ENCODE measurements around the genes SPDYE2B and NAPEPLD.

GRCh38 chr7:102306789-102307699 is 20.4 kb downstream of the SH2B2 start:
- PRO-cap: bidirectional peak, plus-strand start at chr7:102307139, minus-strand start at chr7:102306974

DNA sequence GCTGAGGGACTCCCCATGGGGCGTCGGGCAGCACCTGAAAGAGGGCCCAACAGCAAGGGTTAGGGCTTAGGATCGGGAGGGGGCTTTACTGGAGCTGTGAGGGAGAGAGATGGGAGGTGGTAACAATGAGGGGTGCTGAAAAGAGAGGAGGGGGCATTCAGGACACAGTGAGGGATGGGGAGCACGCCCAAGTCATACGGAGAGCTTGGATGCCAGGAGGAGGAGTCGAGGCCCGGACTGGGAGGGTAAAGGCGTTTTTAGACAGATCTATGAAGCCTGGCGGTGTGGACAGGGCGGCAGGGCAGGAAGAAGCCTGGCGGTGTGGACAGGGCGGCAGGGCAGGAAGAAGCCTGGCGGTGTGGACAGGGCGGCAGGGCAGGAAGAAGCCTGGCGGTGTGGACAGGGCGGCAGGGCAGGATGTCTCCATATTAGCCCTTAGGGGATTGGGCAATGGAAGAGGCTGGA is 34.3 kb downstream of the SPDYE6 start:
- PRO-cap: no peak

GRCh38 chr7:102424631-102425191 is 8.7 kb upstream of the ORAI2 start:
- PRO-cap: no peak

DNA sequence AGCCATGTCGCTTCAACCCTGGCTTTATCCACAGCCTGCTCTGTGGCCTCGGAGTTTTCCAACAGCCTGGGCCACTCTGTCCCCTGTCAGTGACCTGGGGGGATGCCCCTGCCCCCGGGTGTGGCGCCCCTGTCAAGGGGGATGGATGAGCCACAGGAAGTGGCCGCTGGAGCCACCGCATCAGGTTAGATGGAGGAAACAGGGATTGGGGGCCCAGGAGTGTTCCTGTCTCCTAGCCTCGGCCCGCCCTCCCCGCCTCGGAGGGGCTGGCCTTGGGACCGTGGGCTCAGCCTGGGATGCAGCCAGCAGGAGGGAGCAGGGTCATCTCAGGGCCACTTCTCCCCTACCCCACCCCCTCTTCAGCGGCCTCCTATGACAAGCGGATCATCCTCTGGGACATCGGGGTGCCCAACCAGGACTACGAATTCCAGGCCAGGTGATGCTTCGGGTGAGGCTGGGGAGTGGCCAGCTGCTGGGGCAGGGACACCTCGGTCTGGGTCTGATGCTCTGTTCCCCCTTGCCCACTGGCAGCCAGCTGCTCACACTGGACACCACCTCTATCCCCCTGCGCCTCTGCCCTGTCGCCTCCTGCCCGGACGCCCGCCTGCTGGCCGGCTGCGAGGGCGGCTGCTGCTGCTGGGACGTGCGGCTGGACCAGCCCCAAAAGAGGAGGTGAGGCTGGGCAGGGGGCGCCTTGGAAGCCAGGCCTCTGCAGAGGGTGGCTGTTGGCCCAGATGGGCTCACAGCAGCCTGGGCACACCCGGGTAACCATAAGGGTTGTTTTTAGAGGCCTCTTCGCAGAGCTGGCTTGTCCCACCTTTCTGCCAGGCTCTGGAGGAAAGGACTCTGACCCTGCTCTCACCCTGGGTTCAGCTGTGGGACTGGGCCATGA is 4.7 kb downstream of the LRWD1 start:
- PRO-cap: no peak

DNA sequence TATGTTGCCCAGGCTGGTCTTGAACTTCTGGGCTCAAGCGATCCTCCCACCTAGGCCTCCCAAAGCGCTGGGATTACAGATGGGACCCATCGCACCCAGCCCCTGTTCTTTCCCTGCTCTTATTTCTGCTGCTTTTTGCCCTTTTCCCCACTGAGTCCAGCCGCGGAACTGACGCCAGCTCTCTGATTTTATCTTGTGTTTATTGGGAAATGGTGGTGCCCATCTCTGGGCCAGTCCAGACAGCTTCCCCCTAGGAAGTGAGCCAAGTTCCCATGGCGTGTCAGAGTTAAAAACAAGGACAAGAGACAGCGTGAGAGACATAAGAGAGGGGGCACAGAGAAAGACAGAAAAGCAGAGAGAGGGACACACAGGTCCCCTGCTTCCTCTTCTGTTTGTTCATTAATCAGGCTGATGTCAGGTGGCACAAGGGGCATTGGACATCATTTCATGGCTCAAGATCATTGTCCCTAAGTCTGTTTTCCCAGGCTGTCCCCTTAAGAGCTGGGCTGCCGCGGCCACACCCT is 11.9 kb downstream of the UPK3BL1 start:
- PRO-cap: no peak

DNA sequence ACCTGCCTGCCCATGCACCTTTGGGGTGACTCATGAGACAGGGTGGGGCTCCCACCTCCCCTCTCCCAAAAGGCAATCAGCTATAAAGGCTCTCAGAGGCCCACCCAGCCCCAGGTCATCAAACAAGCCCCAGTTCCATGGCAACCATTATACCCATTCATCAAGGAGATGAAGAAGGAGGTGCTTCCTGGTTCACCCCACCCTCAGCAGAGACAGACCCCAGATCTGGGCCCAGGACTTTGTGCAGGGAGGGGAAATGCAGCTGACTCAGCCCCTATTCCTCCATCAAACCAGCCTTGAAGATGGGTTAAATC is at the start of gene SPDYE2B:
Gene SPDYE2B (plus strand): TSS at position 200 of the 314 bp plus-strand sequence.
- PRO-cap: no peak

DNA sequence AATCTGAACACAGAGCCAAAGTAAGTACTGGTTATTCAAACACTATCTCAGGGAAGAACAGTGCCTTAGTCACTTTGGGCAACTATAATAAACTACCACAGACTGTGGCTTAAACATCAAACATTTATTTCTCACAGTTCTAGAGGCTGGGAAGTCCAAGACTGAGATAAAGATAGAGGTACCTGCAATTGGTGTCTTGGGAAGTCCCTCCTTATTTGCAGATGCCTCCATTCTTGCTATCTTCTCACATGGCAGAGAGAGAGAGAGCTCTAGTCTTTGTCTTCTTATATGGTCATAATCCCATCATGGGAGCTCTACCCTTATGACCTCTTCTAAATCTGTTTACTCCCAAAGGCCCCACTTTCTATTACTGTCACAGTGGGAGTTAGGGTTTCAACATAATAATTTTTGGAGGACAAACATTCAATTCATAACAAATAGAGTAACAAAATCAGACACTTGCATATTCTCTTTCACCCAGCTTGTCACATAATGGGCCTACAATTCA is 73.5 kb downstream of the FAM185A start:
- PRO-cap: no peak

DNA sequence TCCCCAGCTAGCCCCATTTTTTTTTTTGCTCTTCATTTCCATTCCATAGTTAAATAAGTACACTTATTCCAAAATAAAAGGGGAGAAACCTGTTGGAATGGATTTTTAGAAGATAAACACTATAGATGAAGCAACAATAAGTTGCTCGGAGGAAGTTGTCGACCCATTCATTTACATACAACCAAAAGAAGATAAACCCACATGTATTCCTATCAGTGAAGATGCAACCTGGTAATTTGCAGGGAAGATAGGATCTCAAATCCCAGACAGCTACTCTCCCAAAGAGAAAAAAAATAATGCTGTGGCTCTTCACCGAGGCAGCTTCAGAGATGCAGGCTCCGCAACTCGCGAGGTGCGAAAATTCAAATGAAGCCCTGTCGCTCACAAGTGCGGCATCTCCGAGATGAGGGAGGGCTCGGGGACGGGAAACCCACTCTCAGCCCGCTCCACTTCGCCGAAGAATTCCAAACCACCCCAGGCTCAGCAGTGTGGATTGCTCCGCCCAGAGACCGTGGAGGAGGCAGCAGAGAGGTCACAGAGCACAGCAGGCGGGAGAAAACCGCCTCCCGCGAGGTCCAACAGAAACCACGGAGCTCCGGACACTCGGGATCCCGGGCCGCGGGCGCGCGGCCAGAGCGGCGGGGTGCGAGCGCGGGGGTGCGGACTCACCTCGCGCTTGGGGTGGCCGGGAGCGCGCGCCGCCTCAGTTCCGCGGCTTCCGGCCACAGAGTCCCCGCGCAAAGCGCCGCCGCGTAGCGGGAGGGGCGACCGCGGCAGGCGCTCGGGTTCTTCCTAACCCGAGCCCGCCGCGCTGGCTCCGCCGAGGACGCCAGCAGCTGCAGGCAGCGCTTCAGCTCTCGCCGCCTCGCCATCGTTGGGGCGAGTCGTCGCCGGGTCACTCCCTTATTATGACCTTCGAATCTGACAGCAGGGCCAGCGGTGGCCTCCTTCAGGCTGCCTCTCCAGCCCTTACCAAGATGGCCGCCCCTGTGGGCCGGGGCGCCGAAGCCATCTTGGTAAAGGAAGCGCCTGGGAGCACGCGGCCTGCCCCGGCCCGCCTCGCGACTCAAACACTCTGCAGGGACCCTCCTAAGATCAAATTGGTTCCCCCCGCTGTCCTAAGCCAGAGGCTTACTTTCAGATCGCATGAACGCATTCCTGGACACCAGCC is at the start of gene NAPEPLD:
Gene NAPEPLD (minus strand): TSS at position 490 of the 1,171 bp plus-strand sequence.
- PRO-cap: unidirectional peak, plus-strand start at position 440 of the sequence

GRCh38 chr7:103987363-103987883 is 2.0 kb downstream of the RELN start:
- PRO-cap: no peak

- PRO-cap: no peak
Measured at GRCh38 chr7:103988793-103989470, 526 bp downstream of the RELN start.

DNA sequence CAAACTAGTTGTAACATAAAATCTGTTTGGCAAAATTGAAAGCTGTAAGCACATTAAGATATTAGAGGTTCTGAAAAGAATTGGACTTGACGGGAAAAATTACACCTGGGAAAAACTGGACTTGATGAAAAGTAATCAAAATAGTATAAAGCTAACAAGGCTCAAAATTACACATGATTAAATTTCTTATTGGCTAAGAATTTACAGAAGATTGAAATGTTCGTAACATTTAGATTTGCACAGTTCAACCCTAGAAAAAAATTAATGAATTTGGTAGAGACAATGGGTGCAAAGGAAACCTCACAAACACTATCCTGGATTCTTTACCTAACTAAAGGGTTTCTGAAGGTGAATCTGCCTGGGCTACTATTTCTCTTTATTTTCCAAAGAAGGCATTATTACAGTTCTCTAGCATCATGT is 47.0 kb downstream of the LHFPL3 start:
- PRO-cap: no peak

- PRO-cap: no peak
Measured at GRCh38 chr7:104931127-104931760, 82.8 kb upstream of the KMT2E start.

GRCh38 chr7:104986530-104987125 is 27.4 kb upstream of the KMT2E start:
- PRO-cap: no peak

DNA sequence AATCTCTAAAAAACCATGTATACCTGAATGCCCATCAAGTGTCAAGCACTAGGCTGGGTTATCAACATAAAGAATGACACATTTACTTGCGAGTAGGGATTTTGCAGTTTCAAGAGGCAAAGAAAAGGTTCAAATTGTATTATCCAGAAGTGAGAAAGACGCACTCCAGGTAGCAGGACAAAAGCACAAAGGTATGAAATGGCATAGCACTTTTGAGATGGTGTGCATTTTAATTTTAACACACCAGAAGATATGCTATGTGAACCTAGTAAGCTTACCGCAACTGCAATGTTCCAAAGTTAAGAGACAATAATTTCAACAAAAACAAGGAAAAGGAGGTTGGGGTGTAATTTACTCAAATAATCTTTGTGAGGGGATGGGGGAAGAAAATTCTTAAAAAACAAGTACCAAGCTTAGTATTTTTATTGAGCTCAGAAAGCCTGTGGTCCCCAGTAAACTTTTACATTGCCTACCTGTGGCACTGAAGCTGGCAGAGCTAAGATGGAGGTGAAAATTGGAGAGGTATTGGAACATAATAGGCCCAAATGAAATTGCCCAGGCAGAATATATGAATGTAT is 3.7 kb upstream of the KMT2E start:
- PRO-cap: no peak

DNA sequence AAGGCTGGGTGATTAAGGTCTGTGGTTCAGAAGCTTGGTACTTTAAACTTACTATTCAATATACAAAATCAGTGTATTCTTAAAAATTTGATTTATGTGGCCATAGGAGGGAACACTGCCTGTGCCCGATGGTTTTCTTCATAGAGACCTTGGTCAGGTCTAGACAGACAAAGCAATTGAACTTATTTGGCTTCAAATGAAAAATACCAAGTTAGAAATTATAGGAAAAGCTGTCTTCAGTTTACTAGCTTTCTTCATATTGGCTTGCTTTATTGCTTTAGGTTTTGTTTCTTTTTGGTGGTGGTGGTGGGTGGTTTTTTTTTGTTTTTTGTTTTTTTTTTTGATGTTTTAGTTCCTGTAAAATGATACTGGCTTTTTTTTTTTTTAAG is 3.1 kb downstream of the KMT2E start:
- PRO-cap: no peak

- PRO-cap: no peak
Measured at GRCh38 chr7:105107215-105107893, 93.3 kb downstream of the KMT2E start.

GRCh38 chr7:105269287-105269768 is 119.4 kb downstream of the SRPK2 start:
- PRO-cap: no peak

DNA sequence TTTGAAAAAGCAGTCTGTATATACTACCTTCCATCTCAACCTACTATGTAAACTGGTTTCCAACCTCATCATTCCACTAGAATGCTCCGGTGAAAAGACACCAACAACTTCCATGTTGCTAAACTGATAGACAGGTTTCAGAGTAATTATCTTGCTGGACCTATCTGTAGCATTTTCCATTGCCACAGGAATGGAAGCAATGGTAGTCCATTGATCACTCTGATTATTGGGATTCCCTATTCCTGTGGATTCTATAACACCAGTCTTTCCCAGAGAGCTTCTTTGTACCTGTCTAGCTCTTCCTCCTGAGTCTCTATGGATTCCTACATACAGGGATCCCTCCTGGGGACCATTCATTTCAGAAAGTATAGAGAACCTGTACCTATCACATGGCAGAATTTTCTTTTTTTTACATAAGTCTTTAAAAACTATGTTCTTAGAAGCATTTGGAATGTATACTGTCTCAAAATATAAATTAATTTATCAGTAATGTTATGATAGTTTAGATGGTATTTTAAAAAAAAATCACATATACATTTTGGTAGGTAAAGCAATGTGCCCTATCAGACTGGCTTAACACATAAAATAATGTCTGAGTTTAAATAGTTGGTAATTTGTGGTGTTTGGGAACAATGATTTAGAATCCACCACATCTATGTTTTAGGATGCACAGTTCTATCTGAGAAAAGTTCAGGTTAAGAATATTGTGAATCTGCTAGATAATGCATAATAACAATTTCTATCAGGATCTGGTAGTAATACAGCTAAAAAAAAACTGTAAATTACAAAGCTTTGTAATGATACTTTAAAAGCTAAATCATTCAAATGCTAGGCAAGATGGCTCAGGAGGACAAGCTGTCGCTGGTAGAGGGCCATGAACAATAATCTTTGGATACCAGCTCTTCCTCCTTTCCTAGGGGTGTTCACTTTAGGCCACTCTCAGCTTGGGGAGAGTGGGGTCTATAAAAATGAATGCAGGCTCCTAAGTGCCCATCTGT is 22.7 kb downstream of the PUS7 start:
- PRO-cap: no peak

GRCh38 chr7:105807449-105808051 is 68.8 kb downstream of the ATXN7L1 start:
- PRO-cap: no peak

DNA sequence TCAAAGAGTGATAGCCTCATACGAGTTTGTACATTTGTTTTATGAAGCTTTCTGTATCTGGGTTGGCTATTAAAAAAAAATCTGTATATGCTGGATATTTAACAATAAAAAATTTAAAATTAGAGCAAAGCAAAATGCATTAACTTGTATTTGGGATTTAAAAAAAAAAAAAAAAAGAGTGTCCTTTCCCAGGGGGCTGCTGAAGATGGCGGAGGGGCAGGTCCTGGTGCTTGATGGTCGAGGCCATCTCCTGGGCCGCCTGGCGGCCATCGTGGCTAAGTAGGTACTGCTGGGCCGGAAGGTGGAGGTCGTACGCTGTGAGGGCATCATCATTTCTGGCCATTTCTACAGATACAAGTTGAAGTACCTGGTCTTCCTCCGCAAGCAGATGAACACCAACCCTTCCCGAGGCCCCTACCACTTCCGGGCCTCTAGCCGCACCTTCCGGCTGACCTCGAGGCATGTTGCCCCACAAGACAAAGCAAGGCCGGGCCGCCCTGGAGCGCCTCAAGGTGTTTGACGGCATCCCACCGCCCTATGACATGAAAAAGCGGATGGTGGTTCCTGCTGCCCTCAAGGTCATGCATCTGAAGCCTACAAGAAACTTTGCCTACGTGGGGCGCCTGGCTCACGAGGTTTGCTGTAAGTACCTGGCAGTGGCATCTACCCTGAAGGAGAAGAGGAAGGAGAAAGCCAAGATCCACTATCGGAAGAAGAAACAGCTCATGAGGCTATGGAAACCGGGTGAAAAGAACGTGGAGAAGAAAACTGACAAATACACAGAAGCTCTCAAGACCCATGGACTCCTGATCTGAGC is 56.9 kb downstream of the ATXN7L1 start:
- PRO-cap: no peak

Data from SEM (cell line).